Renal cortical epithelial cell (primary cell): ENCODE data around the gene FXYD2.

DNA sequence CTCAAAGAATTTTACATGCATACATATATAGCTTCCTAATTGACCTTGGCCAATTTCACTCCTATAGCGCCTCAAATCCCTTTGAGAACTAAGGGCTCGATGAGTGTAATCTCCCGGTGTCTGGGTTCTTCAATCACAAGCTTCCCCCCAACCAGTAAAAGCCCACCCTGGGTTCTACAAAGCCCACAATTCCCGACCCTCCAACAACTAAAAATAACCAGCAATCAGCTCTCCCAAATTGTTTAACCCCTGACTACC lies 1.2 kb downstream of the SIK3 start:
- RRBS, result no CpG with 5 or more reads among the region's 4 CpGs

GRCh38 chr11:117145023-117145793 lies 1.1 kb downstream of the PAFAH1B2 start:
- RRBS, result no CpG with 5 or more reads among the region's 21 CpGs

- RRBS, result 1% methylated on average over 14 of the region's 39 CpGs
Measured at GRCh38 chr11:117179057-117179996, 784 bp downstream of the SIDT2 start.

- RRBS, result no CpG with 5 or more reads among the region's 4 CpGs
Measured at GRCh38 chr11:117218620-117218966, 13.3 kb downstream of the PCSK7 start.

DNA sequence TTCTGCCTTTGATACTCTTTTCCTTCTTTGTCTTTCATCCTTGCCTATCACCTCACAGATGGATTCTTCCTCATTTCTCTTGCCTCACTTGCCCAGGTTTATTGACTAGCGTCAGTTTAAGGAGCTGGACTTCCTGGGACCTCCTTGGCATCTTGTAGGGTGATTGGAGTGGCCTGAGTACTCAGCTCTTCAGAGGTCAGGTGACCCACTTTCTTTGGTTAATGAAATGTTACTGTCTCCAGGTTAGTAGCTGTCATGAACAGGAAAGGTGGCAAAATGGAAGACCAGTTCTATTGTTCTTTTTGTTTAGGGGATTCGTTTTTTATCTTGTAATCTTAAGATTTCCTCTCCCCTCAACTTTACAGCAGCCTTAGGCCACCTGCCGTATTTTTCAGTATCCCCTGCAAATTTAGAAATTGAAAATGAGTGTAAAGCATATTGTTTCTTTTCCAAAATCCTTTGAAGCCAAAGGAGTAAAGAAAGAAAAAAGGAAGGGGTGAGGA lies 29.4 kb downstream of the BACE1 start:
- RRBS, result no CpG with 5 or more reads among the region's 3 CpGs

GRCh38 chr11:117812399-117813125 lies 12.0 kb downstream of the FXYD2 start:
- RRBS, result no CpG with 5 or more reads among the region's 12 CpGs

DNA sequence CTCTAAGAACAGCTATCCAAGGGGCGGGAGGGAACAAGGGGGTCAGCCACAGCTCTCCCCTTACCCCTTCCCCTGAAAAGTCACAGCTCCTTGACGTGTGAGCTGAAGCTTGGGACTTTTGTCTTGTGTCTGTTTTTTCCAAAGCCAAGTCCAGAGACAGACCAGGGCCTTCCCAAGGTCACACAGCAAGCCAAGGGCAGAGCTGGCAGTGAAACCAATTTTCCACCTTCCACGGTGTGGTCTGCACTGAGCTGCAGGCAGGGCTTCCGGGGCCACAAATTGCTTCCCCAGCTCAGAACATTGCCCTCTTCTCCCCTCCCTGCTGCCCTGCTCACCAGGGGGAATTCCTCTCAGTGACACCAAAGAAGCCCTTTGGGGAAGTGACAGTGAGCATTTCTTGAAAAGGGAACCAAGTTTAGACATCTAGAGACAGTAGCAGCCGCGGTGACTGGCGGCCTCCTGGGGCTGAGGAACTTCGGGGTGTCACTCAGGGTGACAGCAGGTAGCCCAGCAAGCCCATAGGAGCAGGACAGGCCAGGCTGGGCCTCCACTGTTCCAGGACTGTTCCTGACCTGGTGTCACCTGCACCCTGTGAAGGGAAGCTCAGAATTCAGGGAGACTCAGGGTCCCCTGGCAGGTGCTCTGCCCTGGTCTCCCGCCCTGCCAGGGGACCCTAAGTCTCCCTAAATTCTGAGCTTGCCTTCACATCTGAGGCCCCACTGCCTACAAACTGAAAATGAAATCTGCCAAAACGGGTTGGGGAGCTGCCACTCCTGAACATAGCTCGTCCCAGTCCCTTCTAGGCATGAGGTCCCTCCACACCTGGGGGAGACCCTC lies 9.1 kb downstream of the FXYD2 start:
- RRBS, result no CpG with 5 or more reads among the region's 11 CpGs

DNA sequence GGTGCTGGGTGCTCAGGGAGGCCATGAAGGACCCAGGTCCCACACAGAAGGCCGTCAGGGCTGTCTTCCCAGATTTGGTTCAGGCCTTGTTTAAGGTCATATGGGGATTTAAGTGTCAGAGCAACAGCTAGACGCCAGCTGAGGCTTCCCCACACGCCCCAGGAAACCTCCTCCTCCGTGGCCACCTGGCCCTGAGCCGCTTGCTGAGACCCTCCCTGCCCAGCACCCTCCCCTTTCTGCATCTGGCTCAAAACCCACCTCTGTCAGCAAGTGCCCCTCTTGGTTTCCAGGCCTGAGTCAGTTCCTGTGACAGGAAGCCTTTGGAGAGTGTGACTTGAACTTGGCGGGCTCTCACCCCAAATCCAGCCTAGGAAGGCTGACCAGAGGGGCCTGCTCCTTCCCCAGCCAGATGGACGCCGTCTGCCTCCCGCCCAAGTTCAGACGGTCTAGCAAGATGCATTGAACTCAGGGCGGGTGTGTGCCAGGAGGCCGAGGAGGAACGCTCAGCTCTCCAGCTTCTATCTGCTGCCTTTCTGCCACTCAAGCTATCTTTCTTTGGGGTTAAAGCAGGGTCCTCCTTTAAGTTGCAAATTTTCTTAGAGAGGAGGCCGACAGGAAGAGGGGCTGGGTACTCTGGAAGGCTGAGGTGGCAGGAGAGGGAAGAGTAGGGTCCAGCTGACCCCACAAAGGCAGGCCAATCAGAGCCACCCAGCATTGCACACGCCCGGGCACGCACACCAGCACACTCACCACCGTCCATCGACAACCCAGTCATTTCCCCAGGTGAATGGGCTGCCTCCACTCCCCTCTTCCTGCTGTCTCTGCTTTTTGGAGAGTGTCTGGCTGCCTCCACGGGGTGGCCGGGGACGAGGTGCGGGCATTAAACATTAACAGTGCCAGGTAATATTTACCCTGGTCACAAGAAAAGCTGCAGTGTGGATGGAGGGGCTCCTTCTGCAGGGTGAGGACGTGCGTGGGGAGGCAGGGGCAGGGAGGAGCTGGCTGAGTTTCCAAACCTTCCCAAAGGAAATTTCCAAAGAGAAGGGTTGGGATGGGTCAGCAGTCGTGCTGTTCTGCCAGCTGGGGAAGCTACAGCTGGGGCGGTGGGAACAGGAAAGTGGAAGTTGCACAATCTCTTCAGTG lies at the start of gene FXYD2:
FXYD2 (minus strand) TSS at position 841 of the 1,143 bp plus-strand sequence.
- RRBS, result no CpG with 5 or more reads among the region's 27 CpGs

GRCh38 chr11:117870028-117870699 lies 6.3 kb downstream of the FXYD6 start:
- RRBS, result no CpG with 5 or more reads among the region's 9 CpGs

GRCh38 chr11:117875326-117876291 lies 849 bp downstream of the FXYD6 start:
- RRBS, result 1% methylated on average over 3 of the region's 27 CpGs

DNA sequence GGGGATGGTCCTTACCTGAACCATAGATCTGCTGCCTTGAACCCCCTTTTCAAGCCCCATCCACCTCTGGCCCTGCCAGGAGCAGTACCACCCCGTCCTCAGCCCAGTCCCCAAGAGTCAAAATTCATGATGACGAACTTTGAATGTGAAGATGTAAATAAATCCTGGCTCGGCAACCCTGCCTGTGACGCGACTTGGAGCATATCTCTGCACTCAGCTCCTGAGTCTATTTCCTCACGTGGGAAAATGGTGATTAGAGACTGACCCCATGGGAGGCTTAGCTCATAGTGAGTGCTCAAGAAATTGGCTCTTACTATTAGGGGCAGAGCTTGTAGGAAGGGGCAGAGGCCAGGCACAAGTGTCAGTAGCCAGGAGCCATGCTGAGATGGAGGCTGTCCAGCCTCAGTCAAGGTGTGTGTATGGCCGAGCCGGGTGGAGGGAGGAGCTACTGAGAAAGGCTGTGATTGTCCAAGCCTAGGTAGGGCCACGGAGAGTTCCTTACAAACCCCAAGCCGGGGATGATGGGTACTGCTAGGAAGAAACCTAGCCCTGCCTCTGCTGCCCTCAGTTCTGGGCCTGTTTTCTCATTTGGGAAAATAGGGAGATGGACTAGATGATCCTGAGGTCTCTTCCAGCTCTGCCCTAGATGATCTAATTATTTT lies 957 bp upstream of the FXYD6 start:
- RRBS, result 44% methylated on average over 3 of the region's 10 CpGs

- RRBS, result no CpG with 5 or more reads among the region's 5 CpGs
Measured at GRCh38 chr11:117928802-117929212, 395 bp downstream of the TMPRSS13 start.

DNA sequence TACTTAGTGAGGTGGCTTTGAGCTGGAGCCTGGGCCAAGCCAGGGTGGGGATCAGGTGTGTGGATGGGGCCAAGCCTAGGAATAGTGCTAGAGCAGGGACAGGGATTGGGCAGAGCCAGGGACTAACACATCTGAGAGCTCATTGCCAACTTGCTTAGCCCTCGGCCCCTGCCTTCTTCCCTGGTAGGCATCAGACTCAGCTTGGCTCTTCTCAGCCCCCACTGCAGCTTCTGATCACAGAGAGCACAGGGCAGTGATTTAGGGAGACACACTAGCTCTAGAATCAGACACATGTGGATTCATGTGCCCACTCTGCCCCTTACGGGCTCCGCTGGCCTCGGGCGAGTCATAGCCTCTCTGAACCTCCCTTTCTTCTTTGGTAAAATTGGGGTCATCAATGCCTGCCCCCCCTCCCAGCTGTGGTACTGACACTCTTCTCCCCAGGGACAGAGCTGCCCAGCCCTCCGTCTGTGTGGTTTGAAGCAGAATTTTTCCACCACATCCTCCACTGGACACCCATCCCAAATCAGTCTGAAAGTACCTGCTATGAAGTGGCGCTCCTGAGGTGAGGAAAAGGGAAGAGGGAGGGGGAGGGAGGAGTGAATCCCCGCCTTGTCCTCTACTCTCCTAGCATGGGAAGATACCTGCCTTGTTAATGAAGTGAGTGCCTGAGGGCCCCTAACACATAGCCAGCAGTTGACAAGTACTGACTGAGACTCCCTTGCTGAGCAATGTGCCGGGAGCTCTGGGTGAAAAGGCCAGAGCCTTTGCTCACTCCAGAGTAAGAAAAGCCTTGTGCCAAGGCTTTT lies 1.9 kb downstream of the IL10RA start:
- RRBS, result no CpG with 5 or more reads among the region's 9 CpGs

GRCh38 chr11:117997658-117998051 lies 11.5 kb downstream of the IL10RA start:
- RRBS, result no CpG with 5 or more reads among the region's 3 CpGs

DNA sequence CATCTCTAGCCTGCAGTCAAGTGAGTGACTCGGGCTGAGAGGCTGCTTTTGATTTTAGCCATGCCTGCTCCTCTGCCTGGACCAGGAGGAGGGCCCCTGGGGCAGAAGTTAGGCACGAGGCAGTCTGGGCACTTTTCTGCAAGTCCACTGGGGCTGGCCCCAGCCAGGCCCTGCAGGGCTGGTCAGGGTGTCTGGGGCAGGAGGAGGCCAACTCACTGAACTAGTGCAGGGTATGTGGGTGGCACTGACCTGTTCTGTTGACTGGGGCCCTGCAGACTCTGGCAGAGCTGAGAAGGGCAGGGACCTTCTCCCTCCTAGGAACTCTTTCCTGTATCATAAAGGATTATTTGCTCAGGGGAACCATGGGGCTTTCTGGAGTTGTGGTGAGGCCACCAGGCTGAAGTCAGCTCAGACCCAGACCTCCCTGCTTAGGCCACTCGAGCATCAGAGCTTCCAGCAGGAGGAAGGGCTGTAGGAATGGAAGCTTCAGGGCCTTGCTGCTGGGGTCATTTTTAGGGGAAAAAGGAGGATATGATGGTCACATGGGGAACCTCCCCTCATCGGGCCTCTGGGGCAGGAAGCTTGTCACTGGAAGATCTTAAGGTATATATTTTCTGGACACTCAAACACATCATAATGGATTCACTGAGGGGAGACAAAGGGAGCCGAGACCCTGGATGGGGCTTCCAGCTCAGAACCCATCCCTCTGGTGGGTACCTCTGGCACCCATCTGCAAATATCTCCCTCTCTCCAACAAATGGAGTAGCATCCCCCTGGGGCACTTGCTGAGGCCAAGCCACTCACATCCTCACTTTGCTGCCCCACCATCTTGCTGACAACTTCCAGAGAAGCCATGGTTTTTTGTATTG lies 13.7 kb downstream of the IL10RA start:
- RRBS, result no CpG with 5 or more reads among the region's 5 CpGs

- RRBS, result no CpG with 5 or more reads among the region's 7 CpGs
Measured at GRCh38 chr11:118088315-118088769, 1.6 kb upstream of the SMIM35 start.

DNA sequence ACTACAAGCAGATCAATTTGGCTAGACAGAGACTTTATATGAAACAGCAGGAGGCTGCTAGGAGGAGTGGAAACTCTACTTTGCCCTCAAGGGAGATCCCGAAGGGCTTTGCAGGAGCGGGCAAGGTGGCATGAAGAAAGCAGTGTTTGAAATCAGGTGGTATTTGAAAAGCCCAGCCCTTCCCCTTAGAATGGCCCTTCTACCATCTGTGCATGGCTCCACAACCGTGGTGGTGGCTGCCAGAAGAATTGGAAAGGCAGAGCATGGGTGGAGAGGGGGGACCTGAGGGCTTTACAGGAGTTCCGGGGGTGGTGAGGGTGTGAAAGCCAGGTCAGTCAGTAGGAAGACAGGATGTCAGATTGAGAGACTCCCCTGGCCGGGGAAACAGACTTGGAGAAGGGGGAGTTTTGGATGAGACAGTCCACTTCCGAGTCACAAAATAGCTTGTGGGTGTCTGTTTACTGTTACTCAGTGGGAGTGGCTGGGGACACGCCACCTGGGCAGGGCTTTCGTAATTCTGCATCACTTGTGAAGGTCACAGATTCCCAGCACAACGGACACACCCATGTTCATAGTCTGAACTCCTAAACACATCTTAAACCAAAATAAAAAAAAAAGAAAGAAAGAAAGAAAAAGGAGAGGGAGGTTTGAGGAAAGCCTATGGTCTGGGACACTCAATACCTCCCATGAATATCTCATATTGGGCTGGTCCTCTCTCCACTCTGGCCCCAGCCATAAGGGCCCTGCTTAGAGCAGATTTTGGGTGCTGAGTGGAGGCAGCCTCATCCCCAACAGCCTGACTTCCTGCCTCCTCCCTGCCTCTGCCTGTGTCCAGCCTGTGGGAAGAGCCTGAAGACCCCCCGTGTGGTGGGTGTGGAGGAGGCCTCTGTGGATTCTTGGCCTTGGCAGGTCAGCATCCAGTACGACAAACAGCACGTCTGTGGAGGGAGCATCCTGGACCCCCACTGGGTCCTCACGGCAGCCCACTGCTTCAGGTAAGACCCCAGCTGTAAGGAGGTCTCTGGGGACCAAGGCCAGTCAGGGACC lies 24.5 kb upstream of the SMIM35 start:
- RRBS, result 57% methylated on average over 1 of the region's 13 CpGs

- RRBS, result no CpG with 5 or more reads among the region's 4 CpGs
Measured at GRCh38 chr11:118202623-118203277, 22.1 kb downstream of the JAML start.

- RRBS, result no CpG with 5 or more reads among the region's 3 CpGs
Measured at GRCh38 chr11:118238854-118239701, 13.1 kb downstream of the MPZL3 start.

- RRBS, result no CpG with 5 or more reads among the region's 3 CpGs
Measured at GRCh38 chr11:118339307-118339745, 3.2 kb downstream of the CD3D start.